Occipital lobe (tissue), 2 donors: ENCODE results near the genes CACNA2D4, FKBP4 and NRIP2.

GRCh38 chr12:1918412-1919112, at the start of gene CACNA2D4:
Gene CACNA2D4, minus strand, starts transcription at chr12:1918652.
- RAMPAGE, long total RNA, result no peak

- RAMPAGE, long total RNA, result no peak
Measured at GRCh38 chr12:1921961-1922448, 3.6 kb upstream of the CACNA2D4 start.

- RAMPAGE, long total RNA, result no peak
Measured at GRCh38 chr12:1974904-1975291, 29.4 kb downstream of the DCP1B start.

- RAMPAGE, long total RNA, result no peak
Measured at GRCh38 chr12:2053701-2054703, 1.2 kb downstream of the CACNA1C start.

- RAMPAGE, long total RNA, result no peak
Measured at GRCh38 chr12:2137722-2138239, 85.0 kb downstream of the CACNA1C start.

GRCh38 chr12:2187000-2187595, 134.3 kb downstream of the CACNA1C start:
- RAMPAGE, long total RNA, result no peak

- RAMPAGE, long total RNA, result no peak
Measured at GRCh38 chr12:2243767-2244844, 191.3 kb downstream of the CACNA1C start.

- RAMPAGE, long total RNA, result no peak
Measured at GRCh38 chr12:2283753-2284275, 231.0 kb downstream of the CACNA1C start.

GRCh38 chr12:2323459-2324226, 270.9 kb downstream of the CACNA1C start:
- RAMPAGE, long total RNA, result no peak

DNA sequence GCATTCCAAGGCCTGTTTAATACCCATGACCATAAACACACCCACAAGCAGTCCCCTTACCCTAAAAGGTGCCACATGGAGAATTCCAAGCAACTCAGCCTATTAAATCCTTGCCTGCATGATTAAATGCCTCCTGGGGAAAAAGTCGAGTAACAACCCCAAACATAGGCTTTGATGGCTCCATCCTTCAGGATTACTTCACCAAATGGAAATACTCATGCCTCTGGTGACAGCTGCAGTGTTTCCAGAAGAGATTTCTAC, 269.3 kb upstream of the FKBP4 start:
- RAMPAGE, long total RNA, result no peak

- RAMPAGE, long total RNA, result no peak
Measured at GRCh38 chr12:2624698-2625103, 170.1 kb upstream of the FKBP4 start.

GRCh38 chr12:2794402-2795607, at the start of gene FKBP4:
Gene FKBP4, plus strand, starts transcription at chr12:2794970.
- RAMPAGE, long total RNA, result no peak

DNA sequence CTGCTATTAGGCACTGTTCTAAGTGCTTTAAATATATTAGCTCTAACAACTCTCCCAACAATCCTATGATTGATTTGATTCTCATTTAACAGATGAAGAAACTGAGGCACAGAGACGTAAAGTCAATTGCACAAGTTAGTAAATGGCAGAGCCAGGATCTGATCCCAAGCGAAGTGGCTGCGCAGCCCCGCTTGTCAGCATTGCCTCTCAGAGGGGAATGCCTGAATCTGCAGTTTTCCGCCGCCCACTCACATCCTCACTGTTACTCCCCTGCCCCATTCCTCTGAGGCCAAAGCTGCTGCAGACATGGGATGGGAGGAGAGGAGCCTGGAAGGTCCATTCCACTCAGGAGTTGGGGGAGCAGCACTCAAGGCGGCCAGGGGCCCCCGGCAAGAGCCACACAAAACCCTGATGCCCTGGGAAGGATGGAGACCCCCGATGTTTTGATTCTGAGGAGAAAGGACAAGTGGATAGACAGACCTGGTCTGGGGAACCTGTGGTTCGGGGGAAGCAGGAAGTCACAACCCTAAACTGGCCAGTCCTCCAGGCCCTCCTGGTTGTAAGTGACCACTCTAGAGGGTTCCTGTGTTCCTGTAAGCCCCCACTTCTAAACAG, 970 bp downstream of the NRIP2 start:
- RAMPAGE, long total RNA, result no peak

DNA sequence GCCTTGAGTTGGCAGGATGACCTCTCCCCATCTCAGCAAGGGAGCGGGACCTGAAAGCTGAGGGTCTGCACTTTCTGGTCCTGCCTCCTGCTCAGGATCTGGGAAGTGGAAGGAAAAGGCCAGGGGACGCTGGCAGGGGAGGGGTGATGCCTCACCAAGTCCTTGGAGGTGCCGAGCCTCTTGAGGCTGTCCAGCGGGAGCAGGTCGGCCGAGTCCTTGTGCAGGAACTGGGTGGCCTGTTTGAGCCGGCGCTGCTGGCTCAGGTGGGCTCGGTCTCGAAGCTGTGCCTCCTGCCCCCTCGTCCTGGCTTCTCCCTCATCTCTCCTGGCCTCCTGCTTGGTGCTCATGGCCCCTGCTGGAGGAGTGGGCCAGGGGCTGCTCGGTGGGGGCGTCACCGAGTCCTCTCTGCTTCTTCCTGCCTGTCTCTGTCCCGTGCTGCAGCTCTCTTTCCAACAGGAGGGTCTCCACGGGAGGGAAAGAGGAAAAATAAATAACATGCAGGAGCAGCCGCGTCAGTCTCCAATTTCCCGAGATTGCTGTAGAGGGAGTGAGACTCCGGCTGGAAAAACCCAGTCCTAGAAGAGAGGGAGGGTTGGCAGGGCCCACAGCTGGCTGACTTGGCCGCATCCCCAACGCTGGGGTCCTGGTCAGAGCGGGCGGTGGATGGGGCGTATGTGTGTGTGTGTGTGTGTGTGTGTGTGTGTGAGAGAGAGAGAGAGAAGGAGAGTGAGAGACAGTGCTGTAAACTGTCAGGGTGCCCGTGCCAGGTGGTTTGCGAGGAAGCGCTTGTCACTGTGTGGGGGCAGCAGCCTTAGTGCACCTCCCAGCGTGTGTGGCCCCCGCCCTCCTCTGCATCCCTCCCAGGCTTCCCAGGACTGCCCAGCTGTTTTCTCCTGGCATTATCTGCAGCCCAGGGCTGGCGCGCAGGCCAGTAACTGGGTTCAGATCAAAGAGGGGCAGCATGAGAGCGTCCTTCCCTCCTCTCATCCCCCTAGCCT, at the start of gene NRIP2:
Gene NRIP2, minus strand, starts transcription at position 549 of the 998 bp plus-strand sequence.
- RAMPAGE, long total RNA, result no peak

GRCh38 chr12:2842794-2843439, 8.1 kb upstream of the NRIP2 start:
- RAMPAGE, long total RNA, result no peak

DNA sequence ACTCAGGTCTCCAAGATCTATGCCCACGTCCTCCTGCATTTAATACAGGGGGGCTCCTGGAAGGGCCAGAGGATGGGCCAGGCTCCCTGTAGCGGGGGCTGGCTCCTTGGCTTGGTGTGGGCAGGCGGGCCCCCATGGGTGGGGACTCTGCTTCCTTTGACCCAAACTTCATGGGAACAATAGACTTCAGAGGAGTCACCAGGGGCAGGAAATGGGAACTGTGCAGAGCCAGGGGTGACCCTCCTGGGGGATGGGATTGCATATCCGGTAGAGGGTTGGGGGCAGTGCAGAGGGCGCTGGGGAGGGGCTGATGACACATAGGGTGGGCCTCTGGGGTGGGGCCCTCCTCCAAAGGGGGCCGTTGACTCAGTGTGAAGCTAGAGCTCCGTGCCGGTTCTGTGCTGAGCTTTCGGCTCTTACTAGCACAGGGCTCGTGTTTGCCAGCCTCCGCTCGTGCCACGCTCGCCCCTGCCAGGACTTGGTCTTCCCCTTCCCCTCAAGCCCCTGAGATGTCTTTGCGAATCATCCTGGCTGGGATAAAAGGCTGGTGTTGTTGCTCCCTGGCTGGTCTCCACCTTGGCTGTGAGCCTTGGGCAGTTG, 4.7 kb downstream of the TEAD4 start:
- RAMPAGE, long total RNA, result no peak

- RAMPAGE, long total RNA, result no peak
Measured at GRCh38 chr12:3083257-3084239, 6.4 kb downstream of the TSPAN9 start.

DNA sequence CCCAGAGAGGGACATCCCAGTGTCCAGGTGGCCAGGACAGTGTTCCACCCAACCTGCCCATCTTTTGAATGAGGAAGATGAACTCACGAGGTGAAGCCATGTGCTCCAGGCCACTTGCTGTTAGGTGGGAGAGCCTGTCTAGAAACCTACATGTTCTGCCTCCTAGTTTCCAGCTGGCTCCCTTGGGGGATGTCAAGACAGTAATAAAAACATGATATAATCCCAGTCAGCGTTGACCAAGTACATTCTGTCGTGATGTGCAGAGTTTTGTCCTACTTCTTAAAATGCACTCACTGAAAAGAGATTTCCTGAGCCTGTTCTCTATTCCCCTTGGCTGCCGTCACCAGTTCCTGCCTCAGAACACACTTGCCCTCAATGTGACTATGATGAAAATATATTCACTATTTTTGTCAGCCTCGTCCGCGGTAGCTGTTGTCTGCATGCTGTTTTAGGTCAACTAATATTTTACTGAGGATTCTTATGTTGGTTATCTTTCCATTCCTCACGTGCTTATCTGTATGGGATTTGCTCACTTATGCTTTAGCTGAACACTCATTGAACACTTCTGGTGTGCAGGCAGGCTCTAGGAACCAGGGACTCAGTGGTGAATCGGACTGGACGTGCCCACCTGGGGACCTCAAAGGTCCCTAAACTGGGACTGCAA, 25.8 kb downstream of the TSPAN9 start:
- RAMPAGE, long total RNA, result no peak

GRCh38 chr12:3158723-3159444, 81.7 kb downstream of the TSPAN9 start:
- RAMPAGE, long total RNA, result no peak

DNA sequence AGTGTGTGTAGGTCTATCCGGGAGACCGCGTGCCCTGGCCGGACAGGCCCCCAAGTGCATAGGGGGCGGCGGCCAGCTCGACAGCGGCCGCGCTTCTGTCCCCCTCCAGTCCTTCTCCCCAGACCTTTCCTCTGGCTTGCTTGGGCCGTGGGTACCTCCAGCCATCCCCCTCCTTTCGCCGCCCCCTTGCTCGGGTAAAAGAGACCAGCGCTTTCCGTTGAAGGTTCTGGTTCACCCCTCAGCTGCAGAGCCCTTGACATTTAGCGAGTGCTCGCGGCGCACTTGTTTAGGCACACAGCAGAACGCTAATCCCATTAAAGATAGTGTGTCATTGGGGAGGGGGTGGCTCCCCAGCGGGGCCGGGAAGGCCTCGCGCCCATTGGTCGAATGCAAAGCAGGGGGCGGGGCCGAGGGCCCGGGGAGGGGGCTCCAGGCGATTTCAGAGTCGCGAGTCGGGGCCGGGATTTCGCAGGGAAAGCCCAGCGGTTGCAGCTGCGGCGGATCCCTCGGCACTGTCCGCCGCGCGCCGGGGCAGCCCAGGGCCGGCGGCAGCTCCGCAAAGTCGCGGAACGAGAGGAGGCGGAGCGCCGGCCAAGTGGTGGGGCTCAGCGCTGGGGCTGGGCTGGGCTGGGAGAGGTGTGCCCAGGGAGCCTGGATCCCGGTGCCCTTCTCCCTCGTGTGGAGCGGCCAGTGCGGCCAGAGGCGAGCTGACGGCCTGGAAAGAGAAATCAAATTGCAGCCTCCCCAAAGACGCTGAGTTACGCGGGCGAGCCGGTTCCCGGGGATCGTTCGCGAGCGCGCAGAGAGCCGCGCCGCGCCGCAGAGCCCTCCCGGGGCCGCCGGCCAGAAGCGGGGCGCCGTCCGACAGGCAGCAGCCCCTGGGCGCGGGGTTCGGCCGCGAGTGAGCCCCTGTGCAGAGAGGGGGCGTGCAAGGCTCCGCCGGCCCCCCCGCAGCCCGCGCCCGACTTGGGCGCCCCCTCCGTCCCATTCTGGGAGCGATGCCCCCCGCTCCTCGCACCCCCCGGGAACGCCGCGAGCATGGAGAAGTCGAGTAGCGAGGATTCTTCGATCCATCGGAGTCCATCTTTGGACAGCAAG, 123.1 kb downstream of the TSPAN9 start:
- RAMPAGE, long total RNA, result no peak